Frontal cortex (tissue), 2 donors: ENCODE measurements around the gene FOXRED1.

DNA sequence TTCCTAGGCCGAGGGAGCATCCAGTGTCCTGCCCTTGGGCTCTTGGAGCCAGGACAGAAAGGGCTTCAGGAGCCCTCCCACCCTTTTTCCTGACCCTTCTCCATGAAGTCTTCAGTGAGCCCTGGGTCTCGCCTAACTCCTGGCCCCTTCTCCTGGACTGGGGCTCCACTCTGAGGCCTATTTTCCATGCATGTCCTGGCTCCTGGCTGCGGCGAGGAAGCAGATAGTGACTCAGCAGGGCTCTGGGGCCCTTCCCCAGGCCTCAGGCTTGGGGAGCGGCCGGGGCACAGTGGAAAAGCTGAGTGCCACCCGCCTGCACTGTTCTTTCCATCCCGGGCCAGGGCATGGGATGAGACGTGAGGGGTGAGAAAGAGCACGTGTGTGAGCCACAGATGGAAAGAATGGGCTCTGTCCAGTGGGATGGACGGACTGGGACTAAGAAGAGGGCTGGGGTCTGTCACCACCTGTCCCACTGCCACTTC is 12.7 kb downstream of the SLC37A2 start:
- RAMPAGE, long total RNA: no peak

DNA sequence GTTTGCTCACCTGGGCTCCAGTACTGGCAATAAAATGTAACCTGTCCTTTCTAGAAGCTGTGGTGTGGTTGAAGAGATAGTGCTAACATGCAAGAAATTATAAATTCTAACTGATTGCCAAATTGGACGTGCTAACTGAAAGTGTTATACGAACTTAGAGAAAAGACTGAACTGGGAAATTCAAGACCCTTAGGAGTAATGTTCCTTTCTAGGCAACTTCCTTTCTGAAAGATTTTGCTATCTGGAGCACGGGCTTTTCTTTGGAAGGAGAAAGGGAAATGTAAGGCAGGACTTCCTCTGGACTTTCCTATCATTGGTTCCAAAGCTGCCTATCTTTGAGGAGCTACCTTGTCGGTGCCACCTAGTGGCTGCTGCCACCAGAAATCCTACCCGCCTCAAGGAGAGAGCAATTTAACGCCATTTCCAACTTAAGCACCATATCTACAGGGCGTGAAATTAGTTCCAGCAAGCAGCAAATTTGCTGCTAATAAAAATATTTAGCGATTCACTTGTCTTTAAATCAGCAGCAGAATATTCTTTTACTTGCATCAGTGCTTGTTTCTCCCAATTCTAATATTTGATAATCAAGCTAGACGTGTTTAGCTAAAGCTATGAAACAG is 12.7 kb upstream of the TMEM218 start:
- RAMPAGE, long total RNA: no peak

GRCh38 chr11:125168961-125169588 is 4.5 kb downstream of the PKNOX2 start:
- RAMPAGE, long total RNA: no peak

GRCh38 chr11:125188587-125189100 is 24.1 kb downstream of the PKNOX2 start:
- RAMPAGE, long total RNA: no peak

GRCh38 chr11:125408151-125408861 is 87.8 kb downstream of the FEZ1 start:
- RAMPAGE, long total RNA: no peak

GRCh38 chr11:125455882-125456439 is 40.1 kb downstream of the FEZ1 start:
- RAMPAGE, long total RNA: no peak

- RAMPAGE, long total RNA: no peak
These were observed 7.7 kb downstream of the HYLS1 start for GRCh38 chr11:125895013-125895715.

DNA sequence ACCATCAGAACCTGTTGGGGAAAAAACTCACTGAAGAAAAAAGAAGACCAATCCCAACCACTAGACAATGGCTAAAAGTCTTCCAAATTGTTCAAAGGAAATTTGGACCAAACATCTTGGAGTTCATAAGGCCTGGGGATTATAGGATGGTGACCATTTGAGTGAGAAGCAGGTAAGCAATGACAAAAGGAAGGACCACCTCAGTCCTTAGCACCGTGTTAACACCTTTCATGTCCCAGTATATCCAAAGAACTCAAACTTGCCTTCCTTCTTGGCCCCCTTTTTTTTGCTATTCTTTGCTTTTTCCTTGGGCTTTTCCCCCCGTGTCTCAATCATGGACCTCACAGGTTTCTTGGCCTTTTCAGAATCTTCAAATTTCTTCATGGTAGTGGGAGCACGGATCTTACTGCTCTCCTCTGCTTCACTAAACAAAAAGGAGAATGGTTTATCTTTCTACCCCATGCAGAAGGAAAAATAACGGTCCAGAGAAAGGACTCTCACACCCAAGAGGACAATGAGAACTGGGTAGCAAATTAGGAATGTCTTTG is 1.7 kb downstream of the SRPRA start:
- RAMPAGE, long total RNA: no peak

GRCh38 chr11:126268739-126269770 is at the start of gene FOXRED1:
FOXRED1 (plus strand) TSS chr11:126269154.
- RAMPAGE, long total RNA: no peak

- RAMPAGE, long total RNA: no peak
These were observed 7.6 kb downstream of the TIRAP start for GRCh38 chr11:126290305-126291069.

GRCh38 chr11:126326140-126326378 is 22.2 kb downstream of the DCPS start:
- RAMPAGE, long total RNA: no peak

DNA sequence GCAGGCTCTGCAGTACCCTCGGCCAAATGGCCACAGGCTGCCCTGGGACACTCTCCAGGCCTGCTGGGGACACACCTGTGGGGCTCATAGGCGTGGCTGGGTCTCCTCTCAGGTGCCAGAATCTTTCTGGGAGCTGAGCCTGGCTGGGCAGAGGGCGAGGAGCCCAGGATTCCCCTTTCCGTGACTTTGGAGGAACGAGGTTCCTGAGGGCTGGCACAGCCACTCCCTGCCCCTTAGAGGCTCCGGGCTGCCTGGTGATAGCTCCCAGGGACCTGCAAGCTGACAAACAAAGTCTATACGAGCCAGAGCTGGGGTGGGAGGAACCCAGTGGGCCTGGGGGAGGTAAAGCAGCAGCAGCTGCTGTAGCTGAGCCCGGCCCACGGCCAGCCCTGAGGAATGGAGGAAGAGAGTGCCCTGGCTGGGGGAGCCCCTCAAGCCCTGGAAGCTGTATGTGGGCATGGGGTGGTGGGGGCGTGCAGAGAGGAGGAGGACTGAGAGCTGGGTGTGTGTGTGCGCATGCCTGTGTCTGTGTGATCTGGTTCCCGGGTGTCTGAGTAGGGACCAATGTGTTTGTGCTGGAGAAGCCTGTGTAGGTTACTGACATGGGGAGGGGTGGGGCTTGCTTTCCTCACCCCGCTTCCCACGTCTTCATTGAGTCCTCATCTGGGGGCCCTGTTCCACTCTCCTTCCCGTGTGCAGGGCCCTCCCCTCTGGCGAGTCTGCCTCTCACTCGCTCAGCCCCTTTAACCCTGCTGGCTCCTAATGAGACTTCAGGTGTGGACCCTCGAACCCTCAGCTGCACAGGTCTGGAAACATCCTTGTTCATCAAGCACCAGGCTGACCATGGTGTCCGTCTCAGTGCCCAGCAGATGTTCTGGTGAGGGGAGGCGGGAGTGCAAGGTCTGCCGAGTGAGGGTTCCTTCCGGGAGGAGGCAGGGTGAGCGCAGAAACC is 10.7 kb downstream of the ST3GAL4 start:
- RAMPAGE, long total RNA: no peak

DNA sequence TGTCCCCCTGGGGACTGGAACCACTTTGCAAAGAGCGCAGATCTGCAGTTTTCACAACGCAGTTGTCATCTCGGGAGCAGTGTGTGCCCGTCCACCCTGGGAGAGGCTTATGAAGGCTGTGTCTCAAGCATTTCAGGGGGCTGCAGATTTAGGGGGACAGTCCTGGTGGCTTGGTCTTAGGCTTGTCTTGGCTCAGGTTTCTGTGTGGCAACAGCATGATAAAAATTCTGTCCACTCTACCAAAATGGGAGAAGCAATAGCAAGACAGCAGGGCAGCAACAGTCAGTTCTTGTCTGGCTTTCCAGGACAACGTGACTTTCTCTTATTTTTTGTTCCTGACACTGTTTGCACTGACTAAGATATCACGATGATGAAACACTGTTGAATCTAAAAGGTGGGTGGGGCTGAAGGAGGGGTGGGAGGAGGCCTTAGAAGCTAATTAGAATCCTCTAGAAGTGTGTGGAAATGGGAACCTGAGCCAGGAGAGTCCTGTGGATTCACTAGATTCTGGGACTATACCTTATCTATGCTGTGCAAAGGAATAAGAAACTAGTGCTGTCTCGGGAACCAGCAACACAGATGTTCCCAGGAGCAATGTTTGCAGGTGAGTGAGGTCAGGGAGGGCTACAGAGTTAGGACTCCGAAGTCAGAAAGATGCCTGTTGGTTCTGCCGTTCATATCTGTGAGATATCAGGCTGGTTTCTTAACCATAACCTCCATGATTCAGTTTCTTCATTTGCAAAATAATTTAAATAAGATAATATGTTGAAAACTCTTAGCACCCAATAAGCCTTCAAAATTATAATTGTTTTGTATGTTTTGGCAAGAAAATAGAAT is 300.3 kb downstream of the ST3GAL4 start:
- RAMPAGE, long total RNA: no peak

DNA sequence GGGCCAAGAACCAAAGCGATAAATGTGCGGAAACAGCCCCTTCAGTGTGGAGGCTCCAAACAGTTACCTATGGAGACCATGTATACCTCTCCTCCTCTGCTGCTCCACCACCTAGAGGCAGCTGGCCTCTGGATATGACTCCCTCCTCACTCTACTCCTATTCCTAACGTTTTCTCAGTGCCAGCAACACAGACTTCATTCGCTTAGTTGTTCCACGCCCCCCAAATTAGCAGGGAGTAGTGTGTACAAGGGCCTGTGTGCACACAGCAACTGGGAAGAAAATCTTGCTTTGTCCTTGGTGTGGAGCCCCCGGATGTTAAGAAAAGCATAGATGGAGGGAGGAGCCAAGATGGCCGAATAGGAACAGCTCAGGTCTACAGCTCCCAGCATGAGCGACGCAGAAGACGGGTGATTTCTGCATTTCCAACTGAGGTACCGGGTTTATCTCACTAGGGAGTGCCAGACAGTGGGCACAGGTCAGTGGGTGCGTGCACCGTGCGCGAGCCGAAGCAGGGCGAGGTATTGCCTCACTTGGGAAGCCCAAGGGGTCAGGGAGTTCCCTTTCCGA is 362.3 kb upstream of the KIRREL3 start:
- RAMPAGE, long total RNA: no peak

DNA sequence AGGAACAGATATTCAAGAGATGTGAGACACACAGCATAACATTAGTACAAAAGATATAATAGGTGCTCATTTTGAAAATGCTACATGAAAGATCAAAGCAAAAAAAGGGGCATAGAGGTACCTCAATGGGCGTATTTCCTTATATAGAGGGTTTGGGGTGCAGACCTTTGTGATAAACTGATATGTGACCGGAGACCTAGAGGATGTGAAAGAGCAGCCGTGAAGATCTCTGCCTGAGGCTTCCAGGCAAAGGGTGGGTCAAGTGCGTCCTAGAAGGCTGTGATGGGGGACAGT is 551.4 kb downstream of the ETS1 start:
- RAMPAGE, long total RNA: no peak

- RAMPAGE, long total RNA: no peak
These were observed 257.1 kb downstream of the ETS1 start for GRCh38 chr11:128330186-128330680.

DNA sequence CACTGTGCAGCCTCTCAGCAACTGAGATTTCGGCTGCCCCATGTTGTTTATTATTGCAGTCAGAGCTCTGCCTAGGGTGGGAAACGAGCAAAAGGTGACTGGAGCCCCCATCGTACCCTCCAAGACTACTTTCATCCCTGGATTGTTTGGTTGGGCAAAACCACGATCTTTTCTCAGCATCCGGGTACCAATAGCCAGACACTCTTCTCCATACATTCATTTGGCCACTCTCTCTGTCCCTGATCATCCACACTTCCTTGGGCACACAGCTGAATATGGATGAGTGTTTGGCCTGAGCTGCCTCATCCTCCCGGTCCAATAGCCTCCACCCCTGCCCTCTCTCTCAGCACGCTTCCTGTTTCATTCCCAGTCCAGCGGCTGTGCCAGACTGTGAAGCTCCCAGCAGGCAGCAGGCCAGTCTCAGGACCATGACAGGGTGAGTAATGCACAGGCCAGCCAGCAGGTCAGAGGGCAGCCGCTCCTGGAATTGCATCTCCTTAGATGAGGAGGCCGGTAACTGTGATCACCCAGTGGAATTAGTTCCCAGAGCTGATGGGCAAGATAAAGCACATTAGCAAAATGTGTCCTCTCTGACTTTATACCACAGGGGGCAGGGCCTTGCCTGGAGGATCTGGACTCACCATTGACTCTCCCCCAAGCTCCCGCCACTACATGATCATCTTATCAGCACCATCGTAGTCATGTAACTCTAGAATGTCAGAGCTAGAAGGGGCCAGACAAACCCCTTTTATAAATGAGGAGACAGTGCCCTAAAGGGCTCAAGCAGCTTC is 251.2 kb downstream of the ETS1 start:
- RAMPAGE, long total RNA: no peak

GRCh38 chr11:128457722-128458081 is 129.7 kb downstream of the ETS1 start:
- RAMPAGE, long total RNA: no peak

DNA sequence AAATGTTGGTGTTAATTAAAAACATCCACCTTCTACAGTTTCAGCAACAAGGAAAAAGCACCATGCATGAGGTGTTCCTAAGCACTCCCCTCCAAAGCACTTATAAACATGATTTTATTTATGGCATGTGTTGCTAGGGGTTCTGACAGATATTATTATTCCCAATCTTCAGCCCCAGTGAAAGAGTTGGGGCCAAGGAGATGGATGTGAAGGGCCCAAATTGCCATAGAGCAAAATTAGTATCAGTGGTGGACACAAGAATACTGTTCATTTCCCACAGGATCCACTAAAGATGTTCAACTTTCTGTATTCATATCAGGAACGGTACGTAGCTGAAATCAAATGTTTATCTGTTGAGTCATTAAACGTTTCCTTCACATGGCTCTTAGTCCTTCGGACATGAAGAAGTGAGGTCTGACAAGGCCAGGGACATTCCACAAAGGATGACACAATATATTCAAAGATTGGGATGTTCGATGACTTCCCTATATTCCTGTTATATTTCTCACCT is 129.2 kb downstream of the ETS1 start:
- RAMPAGE, long total RNA: no peak

GRCh38 chr11:128461189-128461701 is 126.1 kb downstream of the ETS1 start:
- RAMPAGE, long total RNA: no peak